ENCODE results near the gene ZMIZ2.

- RRBS = 11% methylated on average over 2 of the region's 18 CpGs
These were observed 4.5 kb downstream of the CAMK2B start for GRCh38 chr7:44320659-44321554.

DNA sequence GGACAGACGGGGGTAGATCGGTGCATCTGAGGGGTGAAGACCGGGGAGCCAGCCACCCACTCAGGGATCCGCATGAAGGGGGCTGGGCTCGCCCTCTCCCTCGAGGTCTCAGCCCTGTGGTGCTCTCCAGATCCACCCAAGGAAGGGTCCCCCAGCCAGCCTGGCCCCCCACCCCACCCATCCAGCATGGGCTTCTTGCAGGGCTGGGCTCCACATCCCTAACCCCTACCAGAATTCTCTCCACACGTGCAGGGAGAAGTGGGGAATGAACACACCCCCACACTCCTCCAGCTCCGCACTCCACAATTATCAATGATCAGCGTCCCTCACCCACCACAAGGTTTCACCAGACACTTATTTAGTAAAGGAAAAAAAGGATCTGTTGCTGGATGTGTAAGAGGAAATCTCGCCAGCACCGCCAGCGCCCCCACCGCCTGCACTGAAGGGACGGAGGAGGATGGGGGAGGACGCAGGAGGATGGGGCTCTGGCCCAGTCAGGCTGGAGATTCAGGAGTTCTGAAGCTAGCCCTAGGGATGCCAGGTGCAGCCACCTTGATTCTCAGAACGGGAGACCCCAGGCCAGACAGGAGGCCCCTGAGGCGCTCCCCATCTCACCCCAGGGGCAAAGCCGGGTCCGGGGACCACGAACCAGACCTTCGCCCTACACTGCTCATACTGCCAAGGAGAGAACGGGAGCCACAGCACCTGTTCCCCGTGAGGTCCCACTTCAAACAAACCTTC lies 1.4 kb downstream of the CAMK2B start:
- RRBS = no CpG with 5 or more reads among the region's 23 CpGs

GRCh38 chr7:44535926-44536410 lies 5.2 kb downstream of the NPC1L1 start:
- RRBS = no CpG with 5 or more reads among the region's 15 CpGs

- RRBS = no CpG with 5 or more reads among the region's 13 CpGs
These were observed 867 bp upstream of the OGDH start for GRCh38 chr7:44605624-44605895.

GRCh38 chr7:44606886-44607884 lies 758 bp downstream of the OGDH start:
- RRBS = no CpG with 5 or more reads among the region's 66 CpGs

DNA sequence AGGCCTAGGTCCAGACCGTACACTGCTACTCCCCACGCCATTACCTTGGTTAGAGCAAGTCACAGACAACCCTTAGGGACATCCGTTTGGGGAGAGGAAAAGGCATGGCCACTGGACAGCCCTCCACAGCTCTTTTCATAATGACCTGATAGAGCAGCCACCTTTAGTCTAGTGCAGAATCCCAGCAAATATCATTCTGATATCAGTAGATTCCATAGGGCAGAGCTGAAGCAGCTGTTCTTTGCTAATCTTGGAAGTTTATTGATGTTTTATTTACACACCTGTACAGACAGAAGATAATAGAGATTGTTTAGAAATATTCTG lies 27.8 kb downstream of the OGDH start:
- RRBS = no CpG with 5 or more reads among the region's 3 CpGs

- RRBS = no CpG with 5 or more reads among the region's 1 CpG
These were observed 32.7 kb downstream of the OGDH start for GRCh38 chr7:44639037-44639588.

DNA sequence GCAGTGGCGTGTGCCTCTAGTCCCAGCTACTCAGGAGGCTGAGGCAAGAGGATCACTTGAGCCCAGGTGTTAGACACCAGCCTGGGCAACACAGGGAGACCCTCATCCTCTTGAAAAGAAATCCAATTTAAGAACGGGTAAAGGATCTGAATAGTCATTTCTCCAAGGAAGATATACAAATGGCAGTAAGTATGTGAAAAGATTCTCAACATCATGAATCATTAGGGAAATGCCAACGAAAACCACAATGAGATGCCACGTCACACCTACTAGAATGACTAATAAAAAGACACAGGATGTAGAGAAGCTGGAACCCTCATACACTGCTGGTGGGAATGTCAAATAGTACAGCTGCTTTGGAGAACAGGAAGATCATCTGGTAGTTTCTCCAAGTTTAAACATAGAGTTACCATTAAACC lies 13.3 kb upstream of the ZMIZ2 start:
- RRBS = no CpG with 5 or more reads among the region's 4 CpGs

- RRBS = 1% methylated on average over 47 of the region's 100 CpGs
These were observed at the start of gene ZMIZ2 for GRCh38 chr7:44748004-44749013. TSS of gene ZMIZ2 (plus strand) at chr7:44748847.

DNA sequence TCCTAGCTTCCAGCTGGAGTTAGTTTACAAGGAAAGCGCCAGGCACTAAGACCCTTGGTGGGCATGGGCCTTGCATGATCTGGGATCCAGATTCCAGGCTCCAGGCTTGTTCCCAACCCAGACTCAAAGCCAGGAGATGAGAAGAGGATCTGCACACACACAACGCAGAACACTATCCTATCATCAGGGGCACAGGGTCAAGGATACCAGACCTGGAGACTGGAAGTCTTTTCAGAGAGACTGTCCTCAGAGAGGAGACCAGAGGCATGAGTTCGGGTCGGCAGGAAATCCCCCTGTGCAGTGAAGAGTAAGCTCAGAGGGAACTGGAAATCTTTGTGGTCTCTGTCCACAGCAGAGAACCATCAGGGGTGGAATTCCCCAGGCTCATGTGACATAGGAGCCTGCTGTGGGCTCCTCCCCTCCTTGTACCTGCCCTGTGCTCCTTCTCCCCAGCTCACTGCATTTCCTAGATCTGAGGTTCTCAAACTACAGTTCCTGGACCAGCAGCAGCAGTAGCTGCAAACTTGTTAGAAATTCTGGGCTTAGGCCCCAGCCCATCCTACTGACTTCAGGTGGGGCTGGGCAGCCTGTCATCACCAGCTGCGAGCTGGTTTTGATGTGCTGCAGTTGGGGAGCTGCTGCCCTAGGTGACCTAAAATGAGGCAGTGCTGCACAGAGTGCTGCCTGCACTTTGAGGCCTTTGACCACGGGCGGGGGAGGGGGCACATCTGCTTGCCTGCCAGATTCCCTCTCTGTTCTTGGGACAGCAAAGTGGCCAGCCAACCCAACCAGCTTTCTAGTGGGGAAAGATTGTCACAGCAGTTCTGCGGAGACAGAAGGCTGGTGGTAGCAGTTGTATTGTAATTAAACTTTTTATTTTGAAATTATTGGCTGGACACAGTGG lies 2.4 kb downstream of the ZMIZ2 start:
- RRBS = no CpG with 5 or more reads among the region's 8 CpGs

DNA sequence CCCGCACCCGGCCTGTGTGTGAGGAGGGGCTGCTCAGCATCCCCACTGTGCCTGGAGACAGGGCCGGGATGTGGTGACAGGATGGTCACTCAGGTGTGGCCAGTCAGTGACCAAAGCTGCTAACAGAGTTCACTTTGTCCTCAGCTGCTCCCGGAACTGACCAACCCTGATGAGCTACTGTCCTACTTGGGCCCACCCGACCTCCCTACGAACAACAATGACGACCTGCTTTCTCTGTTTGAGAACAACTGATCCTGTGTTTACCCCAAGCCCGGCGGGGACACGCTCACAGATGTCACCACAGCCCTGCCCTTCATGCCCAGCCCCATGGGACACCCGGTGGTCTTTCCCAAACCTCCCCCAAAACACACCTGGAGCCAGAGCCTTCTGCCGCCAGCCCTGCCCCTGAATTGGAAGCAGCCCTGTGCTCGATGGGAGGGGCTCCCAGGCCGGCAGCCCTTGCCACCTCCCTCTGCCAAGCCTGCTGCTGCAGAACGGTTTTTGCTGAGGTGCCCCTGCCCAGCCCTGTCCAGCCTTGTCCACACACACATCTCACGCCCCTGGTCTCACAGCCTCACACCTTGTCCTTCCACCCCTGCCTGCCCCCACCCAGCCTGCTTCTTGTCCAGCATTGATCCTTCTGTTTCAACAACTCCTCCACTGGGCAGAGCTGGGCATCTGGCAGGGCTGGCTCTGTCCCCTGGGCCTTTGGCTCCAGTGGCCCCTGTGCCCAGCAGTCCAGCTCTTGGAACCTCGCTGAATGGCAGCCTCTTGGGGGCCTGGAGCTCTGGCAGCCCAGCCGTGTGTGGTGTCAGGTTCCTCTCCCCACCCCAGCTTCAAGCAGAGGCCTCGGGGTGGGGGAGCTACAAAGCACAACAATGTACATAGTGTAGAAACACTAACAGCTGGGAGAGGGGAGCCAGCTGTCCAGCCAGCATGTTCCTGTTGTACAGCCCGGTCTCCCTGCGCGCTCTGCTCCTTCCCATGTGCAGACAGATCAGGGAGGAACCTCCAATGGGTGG lies 19.0 kb downstream of the ZMIZ2 start:
- RRBS = 64% methylated on average over 7 of the region's 22 CpGs

DNA sequence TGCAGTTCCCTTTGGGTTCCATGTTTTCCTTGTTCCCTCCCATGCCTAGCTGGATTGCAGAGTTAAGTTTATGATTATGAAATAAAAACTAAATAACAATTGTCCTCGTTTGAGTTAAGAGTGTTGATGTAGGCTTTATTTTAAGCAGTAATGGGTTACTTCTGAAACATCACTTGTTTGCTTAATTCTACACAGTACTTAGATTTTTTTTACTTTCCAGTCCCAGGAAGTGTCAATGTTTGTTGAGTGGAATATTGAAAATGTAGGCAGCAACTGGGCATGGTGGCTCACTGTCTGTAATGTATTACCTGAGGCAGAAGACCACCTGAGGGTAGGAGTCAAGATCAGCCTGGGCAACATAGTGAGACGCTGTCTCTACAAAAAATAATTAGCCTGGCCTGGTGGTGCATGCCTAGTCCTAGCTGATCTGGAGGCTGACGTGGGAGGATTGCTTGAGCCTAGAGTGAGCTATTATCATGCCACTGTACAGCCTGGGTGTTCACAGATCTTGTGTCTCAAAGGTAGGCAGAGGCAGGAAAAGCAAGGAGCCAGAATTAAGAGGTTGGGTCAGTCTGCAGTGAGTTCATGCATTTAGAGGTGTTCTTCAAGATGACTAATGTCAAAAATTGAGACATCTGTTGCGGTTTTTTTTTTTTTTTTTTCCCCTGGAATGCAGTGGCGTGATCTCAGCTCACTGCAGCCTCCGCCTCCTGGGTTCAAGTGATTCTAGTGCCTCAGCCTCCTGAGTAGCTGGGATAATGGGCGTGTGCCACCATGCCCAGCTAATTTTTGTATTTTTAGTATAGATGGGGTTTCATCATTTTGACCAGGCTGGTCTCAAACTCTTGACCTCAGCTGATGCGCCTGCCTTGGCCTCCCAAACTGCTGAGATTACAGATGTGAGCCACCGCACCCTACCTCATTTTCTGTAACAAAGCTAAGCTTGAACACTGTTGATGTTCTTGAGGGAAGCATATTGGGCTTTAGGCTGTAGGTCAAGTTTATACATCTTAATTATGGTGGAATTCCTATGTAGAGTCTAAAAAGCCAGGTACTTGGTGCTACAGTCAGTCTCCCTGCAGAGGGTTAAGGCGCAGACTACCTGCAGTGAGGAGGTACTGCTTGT lies 5.4 kb downstream of the PPIA start:
- RRBS = no CpG with 5 or more reads among the region's 10 CpGs

GRCh38 chr7:44880958-44881634 lies 4.2 kb downstream of the PURB start:
- RRBS = no CpG with 5 or more reads among the region's 1 CpG

- RRBS = 15% methylated on average over 2 of the region's 113 CpGs
These were observed 744 bp downstream of the PURB start for GRCh38 chr7:44884246-44885326.

DNA sequence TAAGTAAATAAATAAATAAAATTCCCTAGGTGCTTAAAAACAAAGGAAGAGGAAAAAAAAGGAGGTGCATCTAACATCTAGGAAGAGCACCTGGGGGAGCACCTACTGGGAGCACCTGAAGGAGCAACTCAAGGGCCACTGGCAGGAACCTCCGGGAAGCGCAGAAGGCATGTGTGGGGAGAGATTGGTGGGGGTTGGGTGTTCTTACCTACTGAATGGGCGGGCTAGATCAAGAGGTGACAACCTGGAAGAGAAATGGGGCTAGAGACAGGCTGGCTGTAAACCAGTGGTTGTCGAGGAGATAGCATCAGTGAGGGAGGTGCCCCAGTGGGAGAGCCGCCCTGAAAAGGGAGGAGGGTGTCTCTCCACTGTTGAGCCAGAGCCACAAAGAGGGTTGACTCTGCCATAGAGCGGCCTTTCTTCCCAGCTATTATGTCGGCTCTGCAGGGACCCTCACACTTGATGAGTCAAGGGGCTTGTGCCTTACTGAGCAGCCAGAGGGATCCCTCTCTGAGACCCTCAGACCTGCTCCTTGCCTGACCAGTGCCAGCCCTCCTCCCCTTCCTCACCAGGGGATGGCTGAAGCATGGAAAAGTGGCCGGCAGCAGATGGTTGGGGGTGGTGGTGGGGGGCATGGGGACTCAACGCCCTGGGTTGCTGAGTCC lies 36.3 kb upstream of the PURB start:
- RRBS = 0% methylated on average over 1 of the region's 9 CpGs

DNA sequence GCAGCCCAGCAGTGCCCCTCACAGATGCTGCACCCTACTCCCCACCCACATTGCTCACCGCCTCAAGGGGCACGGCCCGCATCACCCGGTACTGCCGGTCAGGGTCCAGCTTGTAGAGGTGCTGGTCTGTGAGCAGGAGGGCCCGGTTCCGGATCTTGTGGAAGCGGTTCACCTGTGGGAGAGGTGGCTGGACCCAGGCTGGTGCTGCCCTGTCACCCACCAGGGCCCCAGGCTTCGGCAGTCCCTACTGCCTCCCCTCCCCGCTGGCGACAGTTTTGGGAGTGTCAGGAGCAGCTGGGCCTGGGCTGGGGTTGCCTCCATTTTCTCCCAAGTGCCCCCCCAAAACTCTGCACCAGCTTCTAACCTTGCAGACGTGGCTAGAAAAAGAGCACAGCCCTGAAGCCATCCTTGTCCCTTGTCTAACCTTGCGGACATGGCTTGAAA lies 14.8 kb downstream of the MYO1G start:
- RRBS = 100% methylated on average over 1 of the region's 13 CpGs

DNA sequence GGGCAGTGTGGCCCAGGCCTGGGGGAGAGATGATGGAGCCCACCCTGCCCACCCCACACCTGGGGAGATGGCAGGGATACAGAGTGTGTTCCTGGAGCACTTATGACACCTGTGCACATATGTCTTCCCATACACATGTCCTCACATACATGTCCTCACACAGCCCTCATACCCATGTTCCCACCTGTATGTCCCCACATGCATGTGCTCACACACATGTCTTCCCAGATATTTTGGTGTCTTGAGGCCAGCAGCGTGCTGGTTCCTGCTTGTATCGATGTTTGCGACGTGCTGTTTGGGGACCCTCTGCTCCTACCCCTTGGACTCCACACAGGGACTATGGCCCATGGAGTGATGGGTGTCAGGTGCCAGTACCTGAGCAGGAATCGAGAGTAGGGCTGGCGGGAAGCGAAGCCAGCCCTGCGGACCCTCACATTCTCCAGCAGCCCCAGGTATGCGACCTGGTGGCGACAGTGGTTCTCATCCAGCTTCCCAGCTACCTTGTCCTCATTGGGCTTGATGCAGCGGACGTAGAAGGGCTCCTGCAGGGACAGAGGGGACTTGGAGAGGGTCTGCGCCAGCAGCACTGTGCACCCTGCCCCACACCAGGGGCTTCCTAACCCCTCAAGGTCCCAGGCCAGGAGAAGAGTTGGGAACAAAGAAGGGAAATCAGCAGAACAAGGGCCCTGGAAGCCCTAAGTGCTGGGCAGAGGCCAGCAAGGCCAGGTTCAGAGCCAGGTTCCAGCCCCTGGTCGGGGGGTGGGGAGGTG lies 12.3 kb downstream of the MYO1G start:
- RRBS = no CpG with 5 or more reads among the region's 14 CpGs

GRCh38 chr7:44967067-44967255 lies 11.9 kb downstream of the MYO1G start:
- RRBS = no CpG with 5 or more reads among the region's 2 CpGs

- RRBS = no CpG with 5 or more reads among the region's 9 CpGs
These were observed 10.9 kb downstream of the MYO1G start for GRCh38 chr7:44967872-44968417.

DNA sequence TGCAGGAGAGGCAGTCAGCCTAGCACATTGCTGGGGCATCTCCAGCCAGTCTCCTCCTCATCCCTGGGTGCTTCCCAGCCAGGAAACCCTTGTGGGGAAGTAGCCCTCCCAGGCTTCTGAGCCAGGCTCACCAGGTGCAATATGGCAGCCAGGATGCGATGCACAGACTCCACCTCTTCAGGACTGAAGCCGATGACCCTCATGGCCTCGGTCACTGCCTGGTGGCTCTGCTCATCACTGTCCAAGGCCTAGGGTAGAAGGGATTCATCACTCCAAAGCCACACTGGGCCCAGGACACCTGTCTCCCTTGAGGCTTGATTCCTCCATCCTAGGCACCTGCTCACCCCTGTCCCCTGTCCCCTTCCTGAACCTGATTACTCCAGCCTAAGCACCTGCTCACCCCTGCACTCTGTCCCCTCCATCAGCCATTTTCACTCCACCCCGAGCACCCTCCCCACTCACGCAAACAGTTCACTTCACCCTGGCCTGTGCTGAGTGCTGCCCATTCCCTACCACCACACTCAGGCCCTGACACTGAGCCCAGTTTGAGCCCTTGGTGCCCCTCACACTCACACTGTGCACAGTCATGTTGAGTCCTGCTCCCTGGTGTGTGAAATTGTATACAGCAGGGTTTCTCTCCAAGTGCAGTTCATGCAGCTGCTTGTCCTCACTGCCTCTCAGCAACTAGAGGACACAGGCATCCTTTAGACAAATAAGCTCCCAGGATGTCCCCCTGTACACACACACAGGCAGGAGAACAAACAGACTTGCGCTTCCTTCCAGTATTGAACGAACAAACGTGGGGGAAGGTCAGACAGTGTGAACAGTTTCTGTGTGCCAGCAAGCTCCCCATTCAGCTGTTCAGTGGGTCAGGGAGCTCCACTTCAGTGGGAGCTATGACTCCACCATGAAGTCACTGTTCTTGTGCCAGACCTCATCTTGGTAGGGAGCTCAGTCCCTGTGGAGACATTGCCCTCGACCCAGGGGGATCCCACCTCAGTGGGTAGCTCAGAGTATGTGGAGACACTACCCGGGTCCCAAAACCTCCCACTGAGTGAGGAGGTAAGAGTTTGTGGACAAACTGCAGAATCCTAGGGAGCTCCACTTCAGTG lies 6.9 kb downstream of the MYO1G start:
- RRBS = no CpG with 5 or more reads among the region's 10 CpGs